Epithelial cell of proximal tubule (primary cell): Measurements from ENCODE around the genes SERPINA9 and SERPINA3.

DNA sequence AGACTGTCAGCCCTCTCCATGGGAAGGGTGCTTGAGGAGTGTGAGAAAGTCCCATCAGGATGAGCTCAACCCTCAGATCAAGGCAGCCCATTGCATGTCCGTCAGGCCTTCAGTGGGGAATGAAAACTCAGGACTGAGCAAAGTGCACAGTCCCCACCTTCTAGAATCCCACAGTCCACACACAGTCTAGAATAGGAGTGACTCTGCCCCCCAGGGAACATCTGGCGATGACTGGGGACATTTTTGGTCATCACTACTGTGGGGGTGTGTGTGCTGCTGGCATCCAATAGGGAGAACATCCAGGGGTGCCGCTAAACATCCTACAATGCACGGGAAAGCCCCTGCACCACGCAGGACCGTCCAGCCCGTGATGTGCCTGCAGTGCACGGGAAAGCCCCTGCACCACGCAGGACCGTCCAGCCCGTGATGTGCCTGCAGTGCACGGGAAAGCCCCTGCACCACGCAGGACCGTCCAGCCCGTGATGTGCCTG, 22.6 kb upstream of the SERPINA6 start:
- RAMPAGE, long total RNA = no peak
- RRBS = no CpG with 5 or more reads among the region's 15 CpGs

- RAMPAGE, long total RNA = no peak
- RRBS = no CpG with 5 or more reads among the region's 3 CpGs
Measured at GRCh38 chr14:94376236-94376474, 12.2 kb downstream of the SERPINA1 start.

DNA sequence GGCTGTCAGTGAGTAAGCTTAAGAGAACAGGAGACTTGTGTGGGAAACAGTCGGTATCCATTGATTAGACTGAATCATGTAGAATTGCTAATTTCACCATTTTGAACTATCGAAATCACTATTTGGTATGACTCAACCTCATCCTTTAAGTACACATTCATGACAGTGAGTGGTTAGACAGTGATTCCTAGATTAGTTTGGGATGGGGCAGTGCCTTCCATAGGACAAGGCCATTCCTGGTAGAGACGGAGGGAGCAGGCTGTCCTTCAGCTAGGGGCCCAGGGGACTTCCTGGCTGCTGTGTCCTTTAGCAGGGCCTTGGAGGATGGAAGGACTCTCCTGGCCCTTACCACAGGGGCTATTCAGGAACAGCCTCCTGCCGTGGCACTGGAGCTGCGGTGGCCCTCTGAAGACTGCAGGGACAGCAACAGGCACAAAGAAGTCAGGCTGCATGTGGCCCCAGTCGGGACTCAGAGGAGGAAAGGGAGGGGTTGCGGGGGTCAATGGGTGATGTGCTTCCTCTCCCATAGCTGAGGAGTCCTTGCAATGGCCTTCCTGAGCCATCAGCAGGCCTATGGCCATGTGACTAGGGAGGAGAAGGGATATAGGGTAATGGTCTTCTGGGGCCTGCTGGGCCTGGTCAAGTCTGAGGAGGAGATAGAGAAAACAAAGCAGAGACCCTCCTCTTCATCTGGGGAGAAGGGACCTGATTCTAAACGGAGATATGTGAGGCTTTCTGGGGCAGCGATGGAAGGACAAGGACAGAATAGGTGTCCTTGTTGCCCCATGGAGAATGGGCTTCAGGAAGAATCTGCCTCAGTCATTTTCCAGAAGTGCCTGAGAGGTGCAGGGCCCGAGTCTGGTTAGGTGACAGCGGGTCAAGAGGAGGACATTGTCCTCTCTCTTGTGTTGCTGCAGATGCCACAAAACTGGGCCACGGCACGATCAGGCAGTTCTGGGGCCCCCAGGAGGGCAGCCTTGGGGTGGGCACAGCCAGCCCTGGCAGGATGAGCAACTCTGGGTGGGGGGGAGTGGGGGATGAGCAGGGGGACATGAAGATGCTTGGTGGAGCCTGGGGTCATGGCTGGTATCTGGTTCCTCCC, 11.0 kb downstream of the SERPINA1 start:
- RAMPAGE, long total RNA = no peak
- RRBS = no CpG with 5 or more reads among the region's 13 CpGs

GRCh38 chr14:94392055-94393137, 4.0 kb upstream of the SERPINA1 start:
- RAMPAGE, long total RNA = no peak
- RRBS = no CpG with 5 or more reads among the region's 12 CpGs

- RAMPAGE, long total RNA = no peak
Measured at GRCh38 chr14:94411426-94411685, 23.0 kb upstream of the SERPINA1 start.

DNA sequence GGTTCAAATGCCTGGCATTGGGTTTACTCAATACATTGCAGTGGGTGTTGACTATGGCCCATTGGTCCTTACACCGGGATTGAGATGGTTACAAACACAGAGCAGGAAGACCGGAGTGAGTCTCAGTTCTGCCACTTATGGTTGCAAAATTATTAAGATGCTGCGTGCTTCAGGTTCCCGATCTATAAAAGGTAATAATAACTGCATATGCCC, 10.7 kb upstream of the SERPINA11 start:
- RAMPAGE, long total RNA = no peak
- RRBS = no CpG with 5 or more reads among the region's 4 CpGs

GRCh38 chr14:94475706-94476016, 336 bp downstream of the SERPINA9 start:
- RAMPAGE, long total RNA = no peak
- RRBS = no CpG with 5 or more reads among the region's 2 CpGs

DNA sequence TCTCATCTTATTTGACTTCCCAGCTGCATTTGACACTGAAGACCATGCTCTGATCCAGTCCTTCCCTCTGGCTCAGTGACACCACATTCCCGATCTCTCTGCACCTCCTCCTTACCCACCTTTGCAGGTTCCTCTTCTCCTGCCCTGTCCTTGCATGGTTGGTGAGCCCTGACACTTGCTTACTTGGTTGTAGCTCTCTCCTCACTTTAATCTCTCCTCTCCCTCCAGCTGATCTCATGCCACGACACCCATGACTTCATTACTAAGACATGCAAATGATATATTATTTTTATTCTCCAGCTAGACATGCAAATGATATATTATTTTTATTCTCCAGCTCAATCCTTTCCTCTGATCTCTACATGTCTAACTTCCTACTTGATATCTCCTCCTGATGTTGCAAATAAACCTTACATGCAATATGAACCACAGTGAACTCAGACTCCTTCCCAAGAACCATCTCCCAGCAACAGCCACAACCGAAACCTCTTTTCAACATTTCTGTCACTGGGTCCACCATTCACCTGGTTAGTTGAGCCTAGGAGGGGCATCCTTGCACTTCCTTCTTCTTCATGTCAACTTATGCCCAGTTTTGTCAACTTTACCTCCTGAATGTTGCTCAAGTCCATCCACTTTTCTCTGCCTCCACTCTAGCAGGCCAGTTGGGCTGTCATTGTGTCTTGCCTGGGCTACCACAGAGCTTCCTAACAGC, at the start of gene SERPINA9:
SERPINA9 (minus strand) TSS at position 181 of the 712 bp plus-strand sequence.
- RAMPAGE, long total RNA = no peak
- RRBS = no CpG with 5 or more reads among the region's 3 CpGs

DNA sequence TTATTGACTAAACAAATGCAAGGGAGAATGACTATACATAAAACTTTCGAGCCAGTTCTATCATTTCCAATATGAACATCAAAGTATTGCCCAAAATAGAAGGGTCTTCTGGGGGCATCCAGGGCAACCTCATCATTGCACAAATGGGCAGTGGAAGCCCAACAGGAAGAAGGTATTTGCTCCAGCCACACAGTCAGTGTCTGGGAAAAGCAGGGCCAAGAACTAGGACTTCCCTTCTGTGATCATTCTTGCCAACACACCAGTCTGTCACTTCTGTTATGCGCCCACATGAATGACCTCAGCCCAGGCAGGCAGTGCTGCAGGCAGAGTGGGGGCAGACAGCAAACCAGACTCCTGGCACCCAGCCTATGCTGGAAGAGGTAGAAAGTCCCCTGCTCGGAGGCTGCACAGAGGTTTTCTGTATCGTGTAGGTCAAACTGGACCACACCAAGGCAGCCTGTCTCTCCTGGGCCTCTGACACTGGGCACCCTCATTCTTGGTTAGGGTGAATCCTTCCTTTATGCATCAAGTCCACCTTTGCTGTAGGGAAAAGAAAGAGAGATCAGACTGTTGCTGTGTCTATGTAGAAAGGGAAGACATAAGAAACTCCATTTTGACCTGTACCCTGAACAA, 5.8 kb upstream of the SERPINA9 start:
- RAMPAGE, long total RNA = no peak
- RRBS = no CpG with 5 or more reads among the region's 4 CpGs

GRCh38 chr14:94542281-94542866, 18.9 kb upstream of the SERPINA4 start:
- RAMPAGE, long total RNA = no peak
- RRBS = 87% methylated on average over 2 of the region's 12 CpGs

- RAMPAGE, long total RNA = no peak
- RRBS = no CpG with 5 or more reads among the region's 7 CpGs
Measured at GRCh38 chr14:94572835-94573352, 8.3 kb upstream of the SERPINA5 start.

DNA sequence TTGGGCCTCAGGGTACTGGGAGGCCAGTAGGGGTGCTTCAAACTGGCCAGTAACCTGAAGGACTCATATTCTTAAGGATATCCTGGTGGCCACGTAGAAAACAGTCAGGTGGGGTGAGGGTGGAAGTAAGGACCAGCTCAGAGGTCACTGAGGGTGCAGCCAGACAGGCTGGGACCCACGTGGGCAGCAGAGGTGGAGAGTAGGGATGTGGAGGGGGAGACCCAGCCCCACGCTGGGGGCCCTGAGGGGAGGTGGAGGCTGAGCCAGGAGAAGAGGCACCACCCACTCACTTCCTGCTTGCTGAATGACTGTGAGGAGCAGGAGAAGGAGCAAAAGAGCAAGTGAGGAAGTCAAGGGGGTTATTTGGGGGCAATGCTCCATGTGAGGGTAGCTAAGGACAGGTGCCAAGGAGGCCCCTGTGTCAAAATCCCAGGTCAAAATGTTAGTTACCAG, 12.5 kb upstream of the SERPINA3 start:
- RAMPAGE, long total RNA = no peak
- RRBS = no CpG with 5 or more reads among the region's 3 CpGs

DNA sequence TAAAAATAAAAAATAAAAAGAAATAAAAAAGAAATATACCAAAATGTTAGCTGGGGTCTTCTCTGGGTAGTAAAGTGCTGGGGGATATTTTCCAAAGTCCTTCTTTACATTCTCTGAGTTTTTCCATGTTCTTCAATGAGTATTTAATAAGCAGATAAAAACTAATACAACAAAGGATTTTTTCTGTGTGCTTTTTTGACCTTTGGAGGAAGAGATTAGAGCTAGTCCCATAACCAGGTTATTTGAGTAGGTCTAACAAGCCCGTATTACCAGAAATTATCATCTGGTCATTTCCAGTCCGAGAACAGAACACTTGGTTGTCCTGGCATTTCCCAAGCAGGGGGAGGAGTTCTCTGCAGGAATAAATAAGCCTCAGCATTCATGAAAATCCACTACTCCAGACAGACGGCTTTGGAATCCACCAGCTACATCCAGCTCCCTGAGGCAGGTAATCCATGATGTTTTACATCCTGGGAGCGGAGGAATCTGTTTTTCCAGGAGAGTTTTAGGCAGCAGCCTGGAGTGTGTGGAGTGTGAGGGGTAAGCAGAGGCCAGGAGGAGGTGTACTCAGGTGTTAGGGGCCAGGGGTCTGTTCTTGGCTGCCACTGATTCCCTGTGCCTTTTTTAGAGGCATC, at the start of gene SERPINA3:
SERPINA3 (plus strand) TSS at position 392 of the 635 bp plus-strand sequence.
- RAMPAGE, long total RNA = no peak
- RRBS = no CpG with 5 or more reads among the region's 4 CpGs

DNA sequence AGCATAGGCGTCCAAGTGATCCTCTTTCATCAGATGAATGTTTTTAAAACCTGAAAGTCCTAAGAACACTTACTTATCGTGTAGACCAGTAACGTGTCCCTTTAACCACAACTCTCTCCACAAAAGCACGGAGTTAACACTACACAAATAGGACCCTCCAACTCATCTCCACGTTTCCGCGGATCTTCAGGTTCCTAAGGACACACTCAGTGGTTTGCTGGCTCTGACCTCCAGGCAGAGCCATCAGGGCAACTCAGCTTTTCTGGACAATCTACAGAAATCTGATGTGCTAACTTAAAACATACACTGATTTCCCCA, 1.1 kb downstream of the DICER1 start:
- RAMPAGE, long total RNA = no peak
- RRBS = no CpG with 5 or more reads among the region's 7 CpGs

GRCh38 chr14:95315456-95316063, 4.1 kb downstream of the CLMN start:
- RAMPAGE, long total RNA = no peak
- RRBS = no CpG with 5 or more reads among the region's 12 CpGs

- RAMPAGE, long total RNA = no peak
- RRBS = 3% methylated on average over 24 of the region's 37 CpGs
Measured at GRCh38 chr14:95360361-95360743, 40.6 kb upstream of the CLMN start.

- RAMPAGE, long total RNA = no peak
- RRBS = no CpG with 5 or more reads among the region's 4 CpGs
Measured at GRCh38 chr14:95486939-95487301, 29.5 kb downstream of the SYNE3 start.

DNA sequence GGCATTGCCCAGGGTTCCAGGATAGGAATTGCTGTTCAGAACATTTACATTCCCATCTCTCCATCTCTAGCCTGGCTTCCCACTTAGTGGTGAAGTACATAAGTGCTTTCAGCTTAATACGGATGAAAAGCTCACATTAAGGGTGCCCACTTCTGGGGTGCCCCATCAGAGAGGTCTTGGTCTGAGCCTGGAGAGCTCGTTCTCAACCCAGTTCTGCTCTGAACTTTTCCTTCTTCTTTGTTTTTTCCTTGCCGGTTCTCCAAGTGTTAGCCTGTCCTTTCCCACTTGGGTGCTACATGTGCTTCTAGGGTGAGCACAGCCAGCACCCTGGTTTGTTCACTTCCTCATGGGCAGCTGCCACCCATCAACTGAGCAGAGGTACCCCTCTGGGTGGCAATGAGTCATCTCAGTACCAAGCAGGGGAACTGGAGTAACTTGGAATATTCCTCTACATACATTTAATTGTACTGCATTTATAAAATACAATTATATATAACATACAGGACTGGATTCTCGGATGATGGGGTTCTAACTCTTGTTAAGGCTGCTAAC, 3.8 kb upstream of the SYNE3 start:
- RAMPAGE, long total RNA = no peak
- RRBS = no CpG with 5 or more reads among the region's 4 CpGs

- RAMPAGE, long total RNA = no peak
- RRBS = no CpG with 5 or more reads among the region's 8 CpGs
Measured at GRCh38 chr14:95660761-95661301, 25.4 kb upstream of the TCL1B start.

- RAMPAGE, long total RNA = no peak
- RRBS = no CpG with 5 or more reads among the region's 6 CpGs
Measured at GRCh38 chr14:95663199-95663756, 22.9 kb upstream of the TCL1B start.